Skeletal muscle satellite cell (primary cell): ENCODE measurements around the gene DELE1.

DNA sequence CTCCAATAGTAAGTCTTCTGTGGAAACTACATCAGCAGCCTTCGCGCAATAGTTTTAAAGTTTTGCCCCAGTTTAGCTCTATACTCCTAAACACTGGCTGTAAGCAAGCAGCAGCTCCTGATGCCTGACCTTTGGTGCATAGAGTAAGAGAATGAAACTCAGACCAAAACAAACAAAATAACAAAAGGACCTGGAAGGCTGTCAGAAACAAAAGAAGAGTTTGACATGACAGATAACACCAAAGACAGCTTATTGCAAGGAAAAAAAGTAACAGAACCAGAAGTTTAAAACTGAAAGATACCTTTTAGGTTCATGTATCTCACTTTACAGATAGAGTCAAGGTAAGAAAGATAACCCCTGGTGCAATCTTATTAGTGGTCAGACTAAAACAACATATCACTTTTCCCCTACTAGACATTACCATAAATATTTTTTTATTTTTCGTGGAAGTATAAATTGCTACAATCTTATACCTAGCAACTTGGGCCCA is 54.2 kb downstream of the DIAPH1 start:
- CAGE, long polyA plus RNA = no peak

DNA sequence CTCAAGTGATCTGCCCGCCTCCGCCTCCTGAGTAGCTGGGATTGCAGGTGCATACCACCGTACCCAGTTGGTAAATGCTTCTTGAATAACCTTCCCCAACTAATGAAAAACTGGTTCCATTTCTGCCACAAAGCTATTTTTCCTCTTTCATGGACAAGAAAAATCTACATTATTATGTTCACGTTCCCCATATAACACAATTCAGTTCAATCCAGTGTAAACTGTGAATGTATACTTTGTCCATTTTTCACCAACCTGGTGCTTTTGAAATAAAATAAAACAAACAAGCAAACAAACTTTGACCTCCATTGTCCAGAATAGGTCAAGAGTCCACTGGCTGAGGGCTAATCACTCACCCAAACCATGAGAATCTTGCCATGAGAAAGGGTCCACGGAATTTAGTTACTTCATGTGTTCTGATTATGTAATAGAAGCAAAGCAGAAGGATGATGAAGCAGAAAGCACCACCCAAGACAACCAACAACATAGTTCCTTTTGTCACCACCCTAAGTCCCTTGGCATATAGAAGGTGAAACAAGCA is 28.7 kb downstream of the DIAPH1 start:
- CAGE, long polyA plus RNA = no peak

DNA sequence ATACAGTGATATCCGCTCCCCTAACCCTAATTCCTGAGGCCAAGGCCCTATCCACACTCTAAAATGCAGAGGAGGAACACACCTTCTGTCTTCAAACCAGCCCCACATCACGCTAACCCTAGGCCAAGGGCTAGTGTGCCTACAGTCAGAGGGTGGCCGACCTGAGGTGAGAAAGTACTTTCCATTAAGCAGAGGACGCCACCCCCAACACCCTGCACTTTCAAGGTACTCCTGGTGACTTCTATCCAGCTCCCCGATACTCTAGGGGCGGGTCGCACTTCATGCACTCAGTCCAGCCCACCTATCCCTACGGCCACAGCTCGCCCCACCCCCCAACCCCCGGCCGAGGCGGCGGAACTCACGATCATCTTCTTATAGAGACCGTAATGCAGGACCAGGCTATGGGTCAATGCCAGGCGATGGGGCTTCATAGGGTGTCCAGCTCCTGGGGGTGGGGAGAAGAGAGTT is 429 bp downstream of the HDAC3 start:
- CAGE, long polyA plus RNA = no peak

DNA sequence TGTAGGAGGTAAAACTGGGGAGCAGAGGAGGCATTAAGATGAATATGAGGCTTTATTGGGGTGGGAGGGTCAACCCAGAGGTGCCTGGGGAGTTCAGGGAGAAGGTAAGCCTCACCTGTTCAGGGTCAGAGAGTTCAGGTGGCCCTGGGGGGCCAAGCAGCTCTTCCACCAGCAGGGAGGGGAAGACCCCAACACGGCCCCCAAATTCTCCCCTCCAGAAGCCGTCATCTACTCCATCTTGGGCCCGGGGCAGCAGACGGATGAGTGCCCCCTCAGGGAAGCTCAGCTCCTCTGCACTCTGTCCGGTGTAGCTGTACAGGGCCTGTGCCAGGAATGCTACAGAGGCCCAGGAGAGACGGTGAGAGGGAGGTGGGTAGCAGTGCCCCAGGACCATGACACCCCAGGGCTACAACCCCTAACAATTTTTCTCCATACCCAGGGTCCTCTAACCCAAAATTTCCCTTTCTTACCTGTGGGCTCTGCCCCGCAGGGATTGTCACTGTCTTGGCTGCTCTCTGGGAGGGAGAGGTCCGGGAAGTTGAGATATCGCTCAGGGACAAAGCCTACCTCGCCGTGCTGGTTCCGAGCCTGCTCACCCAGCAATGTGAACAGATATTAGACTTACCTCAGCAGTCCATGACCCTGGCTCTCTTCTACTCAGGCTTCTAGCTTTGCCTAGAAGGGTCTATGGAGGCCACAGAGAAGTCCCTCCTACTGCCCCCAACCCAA is 7.0 kb downstream of the FCHSD1 start:
- CAGE, long polyA plus RNA = no peak

GRCh38 chr5:141758411-141758984 is 76.5 kb upstream of the ARAP3 start:
- CAGE, long polyA plus RNA = no peak

DNA sequence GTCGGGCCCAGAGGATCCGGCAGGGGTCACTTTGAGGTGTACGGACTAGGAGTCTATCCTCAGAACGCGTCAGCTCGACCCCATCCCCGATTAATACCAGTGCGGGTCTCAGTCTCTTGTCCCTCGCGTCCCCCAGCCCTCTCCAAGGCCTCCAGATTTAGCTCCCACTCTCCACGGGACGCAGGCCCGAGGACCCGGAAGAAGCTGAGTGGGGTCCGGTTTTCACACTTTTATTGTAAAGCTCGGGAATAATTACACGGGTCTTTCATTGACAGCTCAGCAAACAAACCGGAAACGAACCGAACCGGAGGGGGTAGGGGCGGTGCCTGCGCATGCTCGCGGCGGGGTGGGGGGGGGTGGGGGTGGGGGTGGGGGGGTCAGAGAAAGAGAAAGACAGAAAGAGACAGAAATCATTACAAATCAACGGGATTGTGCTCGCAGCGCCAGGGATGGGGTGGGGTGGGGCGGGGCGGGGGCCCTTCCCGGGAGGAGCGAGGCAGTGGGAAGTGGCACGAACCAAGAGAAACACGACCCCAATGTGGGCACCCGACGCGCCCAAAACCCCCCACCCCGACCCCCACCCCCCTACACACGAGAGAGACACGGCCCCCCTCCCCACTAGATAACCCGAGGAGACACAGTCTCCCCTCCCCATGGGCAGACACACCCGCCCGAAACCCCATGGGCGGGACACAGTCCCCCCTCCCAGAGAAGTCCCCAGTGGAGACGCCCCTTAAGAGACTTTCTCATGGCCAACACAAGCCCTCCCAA is 27.8 kb downstream of the PCDH1 start:
- CAGE, long polyA plus RNA = no peak

- CAGE, long polyA plus RNA = no peak
These were observed 7.4 kb downstream of the PCDH1 start for GRCh38 chr5:141870739-141871257.

GRCh38 chr5:141874137-141875213 is 3.7 kb downstream of the PCDH1 start:
- CAGE, long polyA plus RNA = no peak

- CAGE, long polyA plus RNA = start-site peak on the plus strand at chr5:141923839-141923877, 65 and 167 reads in 2 replicates
These were observed at the start of gene DELE1 for GRCh38 chr5:141923194-141924516. DELE1 (plus strand) TSS chr5:141923871.

GRCh38 chr5:141995050-141995821 is 17.6 kb downstream of the GNPDA1 start:
- CAGE, long polyA plus RNA = no peak

GRCh38 chr5:142065370-142065769 is 43.2 kb upstream of the NDFIP1 start:
- CAGE, long polyA plus RNA = no peak

GRCh38 chr5:142132557-142133324 is 24.2 kb downstream of the NDFIP1 start:
- CAGE, long polyA plus RNA = no peak

DNA sequence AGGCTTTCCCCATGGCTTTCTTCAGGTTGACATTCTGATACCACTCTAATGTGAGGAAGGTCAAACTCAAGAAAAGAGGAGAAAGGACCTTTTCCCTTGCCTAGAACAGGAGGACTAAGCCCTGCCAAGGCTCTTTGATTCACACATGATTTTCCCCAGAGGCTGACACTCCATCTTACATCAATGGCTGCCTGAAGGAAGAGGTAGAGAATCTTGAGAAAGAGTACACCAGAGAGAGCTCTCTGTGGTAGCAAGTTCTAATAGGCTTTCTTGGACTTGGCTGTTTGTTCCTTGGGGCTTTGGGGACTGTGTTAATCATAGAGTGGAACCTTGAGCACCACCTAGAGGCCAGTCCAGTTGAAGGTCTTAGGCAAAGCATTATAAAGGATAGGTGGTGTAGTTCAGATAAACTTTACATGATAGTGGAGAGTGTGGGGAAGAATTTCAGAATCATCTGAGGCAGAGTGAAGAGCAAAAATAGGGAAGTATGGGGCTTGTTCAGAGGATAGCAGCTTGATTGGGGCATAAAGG is 36.7 kb downstream of the NDFIP1 start:
- CAGE, long polyA plus RNA = no peak

GRCh38 chr5:142323825-142324937 is 640 bp downstream of the SPRY4 start:
- CAGE, long polyA plus RNA = no peak

DNA sequence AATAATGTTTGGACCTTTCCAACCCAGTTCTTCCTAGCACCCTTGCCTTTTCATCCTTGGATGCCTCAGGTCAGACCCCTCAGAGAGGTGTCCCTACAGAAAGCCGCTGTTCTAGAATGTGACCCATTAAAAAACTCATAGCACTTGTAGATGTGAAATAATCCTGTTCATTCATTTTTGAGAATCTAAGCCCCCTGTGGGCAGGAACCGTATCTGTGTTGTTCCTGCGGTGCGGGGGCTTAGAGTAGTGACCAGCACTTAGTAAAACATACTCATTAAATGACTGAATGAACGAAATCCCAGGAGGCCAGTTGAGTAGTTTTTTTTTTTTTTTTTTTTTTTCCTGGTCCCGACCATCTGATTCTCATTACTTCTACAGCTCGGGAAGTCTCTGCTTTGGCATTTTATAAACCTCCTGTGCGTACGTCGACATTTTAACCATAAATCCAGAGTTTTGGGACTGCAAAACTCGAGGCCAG is 31.4 kb upstream of the SPRY4 start:
- CAGE, long polyA plus RNA = no peak

- CAGE, long polyA plus RNA = no peak
These were observed 32.7 kb upstream of the SPRY4 start for GRCh38 chr5:142357527-142357867.

DNA sequence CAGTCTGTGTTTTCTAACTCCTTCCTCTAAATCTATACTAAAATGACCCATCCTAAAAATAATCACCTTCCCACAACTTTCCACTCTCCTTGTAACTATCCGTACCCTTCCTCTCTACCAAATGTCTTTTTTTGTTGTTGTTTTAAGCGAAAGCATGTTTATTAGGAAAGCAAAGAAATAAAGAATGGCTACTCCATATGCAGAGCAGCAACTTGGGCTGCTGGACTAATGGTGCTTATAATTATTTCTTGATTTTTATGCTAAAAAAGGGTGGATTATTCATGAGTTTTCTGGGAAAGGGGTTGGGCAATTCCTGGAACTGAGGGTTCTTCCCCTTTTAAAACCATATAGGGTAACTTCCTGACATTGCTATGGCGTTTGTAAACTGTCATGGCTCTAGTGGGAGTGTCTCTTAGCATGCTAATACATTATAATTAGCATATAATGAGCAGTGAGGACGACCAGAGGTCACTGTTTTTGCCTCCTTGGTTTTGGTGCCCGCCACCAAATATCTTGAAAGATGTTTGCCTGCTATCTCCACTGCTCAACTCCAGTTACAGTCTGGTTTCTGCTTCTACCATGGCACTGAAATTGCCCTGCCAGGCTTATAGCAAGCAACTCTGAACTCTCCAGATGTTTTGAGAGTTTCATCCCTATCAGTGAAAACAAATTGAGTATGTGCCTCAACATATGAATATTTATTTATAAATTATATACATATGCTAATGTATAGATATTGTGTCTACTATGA is 121.9 kb upstream of the SPRY4 start:
- CAGE, long polyA plus RNA = no peak

DNA sequence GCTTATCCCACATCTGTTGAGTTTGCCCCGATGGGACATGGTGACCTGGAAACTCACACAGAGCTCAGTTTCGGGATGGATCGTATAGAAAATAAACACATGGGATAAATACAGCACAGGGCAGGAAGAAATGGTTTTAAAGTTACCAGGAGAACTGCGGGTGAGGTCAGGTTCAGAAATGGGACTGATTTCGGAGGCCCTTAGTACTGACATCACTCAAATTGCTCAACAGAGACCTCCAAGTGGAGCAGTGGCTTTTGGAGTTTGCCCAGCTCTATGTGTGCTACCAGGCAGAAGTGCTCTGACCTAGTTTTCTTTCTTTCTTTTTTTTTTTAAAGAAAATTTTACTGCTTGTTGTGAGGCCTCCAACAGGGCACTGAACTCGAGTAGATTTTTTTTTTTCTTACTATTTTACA is 173.9 kb downstream of the FGF1 start:
- CAGE, long polyA plus RNA = no peak

DNA sequence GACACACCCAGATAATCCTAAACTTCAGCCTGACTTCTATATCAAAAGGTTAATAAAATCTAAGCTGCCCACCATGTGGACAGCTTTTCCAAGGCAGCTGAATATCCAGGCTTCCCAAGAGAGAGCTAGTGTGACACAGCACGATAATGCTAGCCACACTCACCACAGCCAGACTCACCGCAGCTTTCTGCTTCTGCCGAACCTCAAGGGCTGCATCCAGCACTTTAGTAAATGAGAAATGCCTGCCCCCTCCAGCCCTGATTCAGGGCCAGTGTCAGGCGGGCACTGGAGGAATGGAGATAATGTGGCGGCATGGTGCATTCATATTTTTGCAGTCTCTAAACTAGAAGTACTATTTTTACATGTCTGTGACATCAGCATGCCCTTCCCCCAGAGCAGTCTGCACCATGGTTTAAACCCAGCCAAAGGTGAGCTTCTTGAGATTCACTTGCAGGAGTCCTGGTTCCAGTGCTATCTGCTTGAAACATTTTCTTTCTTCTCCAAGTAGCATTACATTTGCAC is 493 bp downstream of the FGF1 start:
- CAGE, long polyA plus RNA = no peak

DNA sequence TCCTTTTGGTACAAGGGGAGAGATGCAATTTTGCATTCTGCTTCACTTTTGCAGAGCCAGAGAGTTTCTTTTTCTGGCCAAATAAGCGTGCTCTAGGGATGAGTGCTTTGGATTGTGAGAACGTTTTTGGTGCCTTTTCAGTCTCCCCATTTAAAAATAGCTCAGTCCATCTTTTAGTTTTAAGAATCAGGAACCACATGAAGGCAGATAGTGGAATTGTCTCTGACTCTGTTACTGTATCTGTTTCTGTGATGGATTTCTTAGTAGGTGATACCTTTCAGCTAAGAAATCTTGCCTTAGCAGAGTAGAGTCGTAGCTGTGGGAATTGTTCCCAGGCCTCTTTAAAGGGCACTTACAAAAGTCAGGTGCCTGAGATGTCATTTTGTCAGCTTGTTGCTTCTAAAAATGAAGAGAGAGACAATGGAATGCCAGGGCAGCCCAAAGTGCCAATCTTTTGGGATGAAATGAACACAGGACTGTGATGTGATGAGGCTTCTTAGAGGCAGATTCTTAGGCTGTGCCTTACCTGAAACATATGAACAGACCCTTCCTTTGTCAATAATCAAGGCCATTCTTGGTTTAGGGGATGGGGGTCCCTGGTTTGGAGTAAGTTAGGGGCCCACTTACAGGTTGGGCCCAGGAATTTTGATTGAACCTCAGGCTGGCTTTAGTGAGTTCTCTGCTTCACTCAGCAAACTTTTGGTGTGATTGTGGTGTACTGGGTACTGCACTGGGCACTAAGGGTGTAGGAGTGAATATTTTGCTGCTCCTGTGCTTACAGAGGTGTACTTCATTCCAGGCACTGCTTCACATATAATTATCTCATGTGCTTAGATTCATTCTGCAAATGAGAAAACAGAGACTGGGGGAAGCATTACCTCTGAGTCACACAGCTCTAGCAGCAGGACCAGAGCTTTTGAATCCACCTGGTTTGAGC is 1.9 kb downstream of the ARHGAP26 start:
- CAGE, long polyA plus RNA = no peak